ENCODE measurements around a stretch of chr4.

DNA sequence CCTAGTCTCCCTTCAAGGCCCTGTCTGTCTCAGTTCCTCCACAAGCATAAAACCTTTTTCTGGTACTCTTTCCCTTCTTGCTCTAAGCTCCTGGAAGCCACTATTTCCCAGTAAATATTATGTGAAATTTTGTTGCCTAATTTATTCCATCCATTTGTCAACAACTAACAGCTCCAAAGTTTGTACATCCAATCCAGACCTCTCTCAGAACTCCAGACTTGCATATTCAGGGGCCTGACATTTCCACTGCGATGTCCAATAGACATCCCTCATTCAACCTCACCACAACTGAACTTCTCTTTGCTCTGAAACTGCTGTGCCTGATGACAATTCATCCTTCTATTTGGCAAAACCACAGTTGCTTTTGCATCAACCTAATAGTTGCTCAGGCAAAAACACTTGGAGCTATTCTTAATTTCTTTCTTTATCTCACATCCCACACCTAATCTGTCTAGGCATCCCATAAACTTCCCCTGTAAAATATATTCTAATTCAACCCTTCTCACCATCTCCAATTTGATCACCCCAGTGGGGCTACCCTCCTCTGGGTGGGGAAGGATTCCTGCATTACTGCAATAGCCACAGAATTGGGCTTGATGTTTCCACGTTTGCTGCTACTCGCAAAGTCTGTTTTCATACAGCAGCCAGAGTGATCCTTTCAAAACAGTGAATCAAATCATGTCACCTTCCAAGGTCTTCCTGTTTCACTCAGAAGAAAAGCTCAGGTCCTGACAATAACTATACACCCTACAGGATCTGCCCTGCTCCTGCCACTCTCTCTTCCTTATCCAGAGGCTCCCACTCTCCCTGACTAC, 56.4 kb downstream of the ANTXR2 start:
- PRO-cap, result no peak

DNA sequence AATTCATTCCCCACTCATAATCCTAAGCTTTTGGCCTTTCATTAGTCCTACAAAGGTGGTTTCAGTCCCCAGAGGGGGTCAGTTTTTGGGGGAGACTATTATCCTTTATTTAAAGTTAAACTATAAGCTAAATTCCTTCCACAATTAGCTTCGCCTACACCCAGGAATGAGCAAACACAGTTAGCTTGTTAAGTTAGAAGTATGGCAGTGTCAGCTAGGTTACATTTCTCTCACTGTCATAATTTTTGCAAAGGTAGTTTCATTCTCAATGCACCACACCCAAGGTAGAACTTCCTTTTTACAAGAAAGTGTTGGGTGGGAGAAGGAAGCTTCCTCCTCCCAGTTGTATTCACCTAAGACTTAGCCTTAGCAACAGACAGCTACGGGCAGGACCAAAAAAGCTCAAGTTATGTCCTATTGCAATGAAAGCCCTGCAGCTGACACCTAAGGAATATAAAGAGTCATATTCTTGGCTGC, 25.2 kb upstream of the PRDM8 start:
- PRO-cap, result no peak

DNA sequence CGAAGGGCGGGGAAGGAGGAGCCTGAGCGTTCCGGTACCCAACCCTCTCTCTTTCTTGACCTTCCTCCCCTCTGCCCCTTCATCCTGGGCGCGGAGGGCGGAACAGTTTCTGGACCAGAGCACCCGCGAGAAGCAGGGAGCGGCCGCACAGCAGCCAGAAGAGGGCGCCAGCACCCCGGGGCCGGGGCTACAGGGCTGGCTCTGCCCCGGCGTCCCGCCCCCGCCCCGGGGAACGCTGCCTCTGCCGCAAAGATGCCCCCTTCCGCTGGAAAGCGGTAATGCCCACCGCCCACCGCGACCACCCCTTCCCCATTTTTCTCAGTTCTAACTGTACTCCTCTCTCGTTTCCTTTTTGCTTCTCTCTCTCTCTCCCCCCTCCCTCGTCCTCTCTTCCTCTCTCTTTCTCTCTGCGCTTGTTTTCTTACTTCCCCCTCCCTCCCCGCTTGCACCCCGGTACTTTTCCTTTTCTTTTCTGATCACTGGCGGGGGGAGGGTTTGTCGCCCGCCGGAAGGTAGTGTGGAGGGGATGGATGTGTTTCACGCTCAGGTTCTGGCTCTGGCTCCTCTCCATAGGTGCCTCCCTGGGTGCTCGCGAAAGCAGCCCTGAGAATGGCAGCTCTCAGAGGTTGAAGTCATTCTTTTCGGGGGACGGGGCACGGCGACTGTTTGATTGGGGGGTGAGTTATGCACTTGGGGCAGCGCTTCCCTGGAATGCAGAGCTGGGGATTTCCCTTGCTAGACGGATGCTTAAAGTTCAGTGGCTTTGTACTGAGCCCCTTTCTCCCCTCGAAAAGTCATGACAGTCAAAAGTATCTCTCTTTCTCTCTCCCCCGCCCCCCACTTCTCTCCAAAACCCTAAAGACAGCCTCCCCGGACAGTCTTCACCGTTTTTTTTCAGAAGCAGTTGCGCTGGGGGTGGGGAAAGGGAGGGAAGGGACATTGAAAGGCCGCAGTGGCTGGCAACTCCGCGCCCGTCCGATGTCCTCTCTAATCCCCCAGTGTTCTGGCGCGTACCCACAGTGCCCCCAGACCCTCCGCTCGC, 12.9 kb upstream of the PRDM8 start:
- PRO-cap, result no peak

- PRO-cap, result no peak
These were observed 903 bp upstream of the FGF5 start for GRCh38 chr4:80265362-80266159.

DNA sequence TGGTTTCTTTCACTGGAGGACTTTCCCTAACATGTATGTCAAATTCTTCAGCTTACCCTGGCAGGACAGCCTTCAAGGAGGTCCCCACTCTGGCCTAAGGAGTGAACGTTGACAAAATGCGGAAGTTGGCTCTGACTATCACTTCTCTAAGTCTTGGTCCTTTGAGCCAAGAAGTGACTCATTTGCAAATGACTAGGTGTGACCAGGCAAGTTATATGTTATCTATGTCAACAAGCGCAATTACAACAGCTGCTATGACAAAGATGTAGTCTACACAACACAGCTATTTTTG, 50.3 kb downstream of the RASGEF1B start:
- PRO-cap, result no peak

DNA sequence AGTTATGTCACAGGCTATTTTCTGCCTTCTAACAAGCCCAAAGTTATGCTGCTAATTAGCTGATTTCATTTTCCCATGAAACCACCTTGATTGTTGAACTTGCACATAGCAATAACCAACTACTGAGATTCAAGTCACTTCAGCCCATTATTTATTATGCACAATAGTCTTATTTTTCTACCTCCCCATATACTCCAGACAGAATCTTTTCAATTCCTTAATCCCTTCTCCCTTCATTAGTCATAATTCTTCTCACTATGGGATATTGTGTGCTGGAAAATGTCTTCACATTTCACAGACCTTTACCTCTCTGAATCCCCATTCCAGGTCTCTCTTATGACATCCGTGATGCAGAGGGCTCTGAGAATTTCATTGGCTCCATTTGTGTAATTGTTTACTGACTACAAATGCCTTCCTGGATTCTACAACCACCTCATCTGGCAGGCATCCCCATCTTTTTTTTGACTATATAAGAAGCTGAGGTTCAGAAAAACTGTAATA, 9.2 kb downstream of the RASGEF1B start:
- PRO-cap, result no peak

DNA sequence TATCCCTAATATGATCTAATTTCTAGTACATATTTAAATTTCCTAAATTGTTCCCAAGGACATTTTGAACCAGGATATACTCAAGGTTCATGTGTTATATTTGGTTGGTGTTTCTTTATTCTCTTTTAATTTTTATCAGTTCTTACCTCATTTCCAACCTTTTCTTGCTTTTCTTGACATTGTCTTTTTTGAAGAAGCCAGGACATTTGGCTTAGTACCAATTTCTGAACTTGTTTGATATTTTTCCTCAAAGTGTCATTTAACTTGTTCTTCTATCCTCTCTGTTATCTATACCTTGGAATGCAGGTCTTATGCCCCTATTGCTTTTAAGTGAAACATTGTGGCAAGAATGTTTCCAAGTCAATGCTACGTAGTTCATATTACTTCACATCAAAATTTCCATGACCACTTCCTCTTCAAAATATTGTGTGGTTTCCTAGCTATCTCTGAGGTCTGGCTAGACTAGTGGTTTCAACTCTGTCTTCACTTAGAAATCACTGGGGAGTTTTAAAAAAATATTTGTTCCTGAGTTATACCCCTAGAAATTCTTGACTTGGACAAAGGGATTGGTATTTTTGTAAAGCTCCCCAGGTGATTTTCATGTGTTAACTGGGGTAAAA, 20.1 kb upstream of the RASGEF1B start:
- PRO-cap, result no peak

GRCh38 chr4:81625966-81626523, 154.3 kb upstream of the RASGEF1B start:
- PRO-cap, result no peak

DNA sequence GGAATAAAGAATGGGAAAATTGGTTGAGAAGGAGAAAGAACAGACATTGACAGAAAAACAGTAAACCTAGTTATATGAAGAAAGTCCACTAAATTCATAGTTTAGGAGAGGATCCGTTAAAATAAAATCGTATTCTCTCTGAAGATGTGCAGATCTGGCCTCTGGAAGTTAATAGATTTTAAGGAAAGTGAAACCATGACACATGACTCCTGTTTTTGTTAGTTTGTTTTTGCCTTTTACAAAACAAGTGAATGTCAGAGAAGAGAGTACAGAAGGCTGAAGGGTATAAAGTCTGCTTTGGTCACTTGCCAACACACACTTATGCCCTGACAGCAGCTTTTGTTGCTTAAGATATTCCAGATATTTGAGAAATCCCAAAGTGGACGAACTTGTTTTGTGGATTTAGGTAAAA, 192.3 kb upstream of the RASGEF1B start:
- PRO-cap, result no peak

- PRO-cap, result no peak
These were observed 25.5 kb downstream of the HNRNPD start for GRCh38 chr4:82347989-82348918.

DNA sequence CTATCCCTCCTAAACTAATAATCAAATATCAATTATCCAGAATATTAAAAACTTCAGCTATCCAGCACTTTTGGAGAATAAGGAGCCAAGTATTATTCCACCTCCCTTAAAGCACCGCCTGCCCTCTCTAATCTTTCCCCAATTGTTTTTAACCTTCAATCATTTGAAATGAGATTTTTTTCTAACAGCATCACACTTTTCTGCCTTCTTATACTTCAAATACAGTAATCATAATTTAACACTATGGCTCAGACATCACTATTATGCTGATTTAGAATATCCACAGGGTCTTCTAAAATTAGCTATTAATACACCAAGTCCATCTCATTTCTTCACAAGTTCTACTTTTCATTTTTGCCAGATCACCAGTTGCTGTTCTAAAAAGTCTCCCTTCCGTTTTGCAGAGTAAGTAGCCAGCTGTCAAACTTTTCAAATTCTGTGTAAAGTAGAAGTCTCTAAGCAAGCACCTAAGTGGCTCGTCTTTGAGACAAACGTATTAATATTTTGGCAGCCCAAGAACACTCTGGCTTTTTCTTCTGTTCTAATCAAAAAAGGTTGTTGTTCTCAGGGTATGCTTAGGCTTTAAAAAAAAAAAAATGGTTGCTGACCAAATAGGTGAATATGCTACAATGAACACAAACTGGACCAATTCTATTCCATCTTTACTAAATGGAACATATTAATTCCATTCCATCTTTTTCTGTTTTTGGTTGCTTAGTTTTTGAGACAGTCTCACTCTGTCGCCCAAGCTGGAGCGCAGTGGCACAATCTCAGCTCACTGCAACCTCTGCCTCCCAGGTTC, 11.7 kb downstream of the HNRNPD start:
- PRO-cap, result no peak

DNA sequence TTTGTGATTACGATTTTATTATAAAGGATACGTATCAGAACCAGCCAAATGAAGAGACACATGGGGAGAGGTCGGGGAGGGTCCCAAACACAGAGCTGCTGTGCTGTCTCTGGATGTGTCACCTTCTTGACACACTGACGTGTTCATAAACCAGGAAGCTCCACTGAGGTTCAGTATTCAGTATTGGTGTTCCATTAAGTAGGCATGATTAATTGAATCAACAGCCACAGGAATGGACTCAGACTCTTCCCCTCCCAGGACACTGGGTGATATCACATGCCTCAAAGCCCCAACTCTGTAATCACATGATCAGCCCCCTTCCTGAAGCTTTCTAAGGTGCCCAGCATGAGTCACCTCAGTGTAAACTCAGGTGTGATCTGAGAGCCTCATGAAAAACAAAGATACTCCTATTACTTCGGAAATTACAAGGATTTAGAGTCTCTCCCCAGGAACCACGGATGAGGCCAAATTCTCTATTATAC, 21.1 kb upstream of the HNRNPD start:
- PRO-cap, result no peak

DNA sequence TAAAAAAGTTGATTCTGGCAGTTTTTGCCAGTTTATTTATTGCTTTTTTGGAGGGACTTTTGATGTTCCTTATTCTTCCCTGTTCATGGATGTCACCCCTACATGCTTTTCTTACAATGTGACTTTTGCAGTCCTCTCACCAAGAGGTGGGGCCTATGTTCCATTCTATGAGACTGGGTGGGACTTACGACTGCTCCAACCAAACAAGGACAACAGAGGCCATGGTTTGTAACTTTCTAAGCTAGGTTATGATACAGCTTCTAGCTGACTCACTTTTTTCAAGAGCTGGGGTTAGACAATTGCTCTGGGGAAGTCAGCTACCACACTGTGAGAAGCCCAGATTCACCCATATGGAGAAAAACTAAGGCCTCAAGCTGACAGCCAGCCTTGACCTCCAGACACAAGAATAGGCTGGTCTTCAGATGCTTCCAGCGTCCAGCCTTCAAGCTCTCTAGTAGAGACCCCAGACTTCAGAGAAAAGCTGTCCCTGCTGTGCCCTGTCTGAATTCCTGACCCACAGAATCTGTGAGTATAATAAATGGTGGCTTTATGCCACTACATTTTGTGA, 39.5 kb downstream of the ENOPH1 start:
- PRO-cap, result no peak

- PRO-cap, result no peak
These were observed 1.5 kb downstream of the SCD5 start for GRCh38 chr4:82796891-82797710.

- PRO-cap, result no peak
These were observed 30.6 kb downstream of the SEC31A start for GRCh38 chr4:82860302-82860767.

- PRO-cap, result bidirectional peak, plus-strand start at chr4:82900172, minus-strand start at chr4:82900170
These were observed 558 bp upstream of the THAP9 start for GRCh38 chr4:82900022-82900332.

DNA sequence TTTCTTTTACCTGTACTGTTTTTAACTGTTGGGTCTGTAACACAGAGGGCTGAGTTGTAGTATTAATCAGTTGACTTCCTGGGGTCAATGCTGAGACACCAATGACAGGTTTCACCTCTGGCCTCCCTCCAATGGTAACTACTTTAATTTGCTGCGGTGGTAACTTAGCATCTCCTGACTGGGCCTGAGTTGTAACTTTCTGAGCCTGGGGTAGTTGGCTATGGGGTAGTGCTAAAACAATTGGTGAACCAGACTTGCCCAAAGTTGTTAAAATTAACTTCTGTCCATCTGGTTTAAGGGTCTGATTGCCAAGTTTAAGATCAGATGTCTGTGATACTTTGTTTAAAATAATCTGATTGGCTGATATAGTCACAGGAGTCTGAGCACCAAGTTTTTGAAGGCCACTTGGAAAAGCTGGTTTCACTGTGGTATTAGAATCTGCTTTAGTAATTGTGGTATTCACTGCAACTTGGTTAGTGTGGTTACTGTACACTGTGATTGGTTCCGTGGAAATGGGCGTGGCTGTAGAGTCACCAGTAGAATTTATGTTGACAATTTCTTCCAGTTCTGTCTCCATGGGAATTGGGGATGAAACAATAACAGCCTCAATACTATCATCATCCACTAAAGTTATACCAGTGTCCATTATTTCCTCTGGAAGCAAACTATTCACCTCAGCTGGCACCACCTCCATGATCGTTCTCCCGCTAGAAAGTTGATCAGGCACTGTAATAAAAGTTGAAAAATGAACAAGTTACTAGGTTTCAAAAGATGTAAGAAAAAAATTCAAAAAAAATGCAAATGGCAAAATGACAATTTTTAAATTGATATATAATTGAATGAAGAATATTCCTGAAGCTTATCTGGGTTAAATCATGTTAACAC, 26.2 kb downstream of the LIN54 start:
- PRO-cap, result no peak

DNA sequence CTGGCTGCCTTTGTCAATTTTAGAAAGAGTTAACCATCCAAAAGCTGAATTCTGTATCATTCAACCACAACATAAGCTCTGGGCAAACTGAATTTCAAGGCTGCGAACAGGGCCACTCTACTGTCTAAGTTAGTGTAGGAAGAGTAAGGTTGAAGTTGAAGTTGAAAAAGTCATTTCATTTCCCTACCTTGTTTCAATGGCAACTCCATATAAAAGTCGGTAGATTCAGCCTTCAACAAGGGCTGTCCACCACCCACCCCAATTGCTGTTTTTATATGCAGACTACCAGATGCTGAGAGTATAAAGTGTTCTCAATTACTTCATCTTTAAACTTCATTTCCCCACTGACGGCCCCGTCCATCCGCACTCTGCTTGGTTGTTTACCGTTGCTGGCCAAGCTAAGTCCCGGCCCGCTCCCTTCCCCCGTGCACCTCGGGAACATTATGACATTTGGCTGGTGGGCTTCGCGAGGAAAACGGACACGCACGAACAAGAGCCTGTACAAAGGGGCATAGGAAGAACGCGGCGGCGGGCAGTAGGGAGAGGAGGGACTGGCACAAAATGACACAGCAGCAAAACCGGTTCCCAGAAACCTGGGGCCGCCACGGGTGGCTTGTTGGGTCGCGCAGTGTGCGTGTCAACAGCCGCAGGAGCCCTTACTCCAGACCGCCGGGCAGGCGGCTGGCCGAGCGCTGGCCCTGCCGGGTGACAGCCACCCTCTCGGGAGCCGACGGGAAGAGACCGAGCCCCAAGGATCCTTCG, 1.4 kb upstream of the LIN54 start:
- PRO-cap, result bidirectional peak, plus-strand start at position 664 of the sequence, minus-strand start at position 553 of the sequence

DNA sequence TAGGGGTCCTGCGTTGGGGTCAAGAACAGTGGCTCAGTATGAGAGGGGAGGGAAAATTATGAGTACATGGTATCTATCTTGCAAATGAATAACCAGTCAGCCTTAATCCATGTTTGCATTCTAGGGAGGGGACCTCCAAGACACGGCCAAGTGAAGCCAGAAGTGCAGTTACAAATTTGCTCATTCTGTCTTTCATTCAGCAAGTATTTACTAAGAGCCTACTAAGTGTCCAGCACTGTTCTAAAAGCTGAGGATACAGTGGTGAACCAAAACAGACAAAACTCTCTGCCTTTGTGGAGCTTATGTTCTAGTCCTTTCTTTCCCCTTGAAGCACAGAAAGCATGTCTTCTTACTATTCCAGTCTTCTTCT, 76.2 kb downstream of the COQ2 start:
- PRO-cap, result no peak

GRCh38 chr4:83219076-83220157, 65.2 kb downstream of the COQ2 start:
- PRO-cap, result no peak

Measured in progenitor cell of endocrine pancreas (in vitro differentiated cells).